Mesenteric fat pad (tissue), 1 donor: Measurements from ENCODE around the genes TRUB1 and CCDC172.

DNA sequence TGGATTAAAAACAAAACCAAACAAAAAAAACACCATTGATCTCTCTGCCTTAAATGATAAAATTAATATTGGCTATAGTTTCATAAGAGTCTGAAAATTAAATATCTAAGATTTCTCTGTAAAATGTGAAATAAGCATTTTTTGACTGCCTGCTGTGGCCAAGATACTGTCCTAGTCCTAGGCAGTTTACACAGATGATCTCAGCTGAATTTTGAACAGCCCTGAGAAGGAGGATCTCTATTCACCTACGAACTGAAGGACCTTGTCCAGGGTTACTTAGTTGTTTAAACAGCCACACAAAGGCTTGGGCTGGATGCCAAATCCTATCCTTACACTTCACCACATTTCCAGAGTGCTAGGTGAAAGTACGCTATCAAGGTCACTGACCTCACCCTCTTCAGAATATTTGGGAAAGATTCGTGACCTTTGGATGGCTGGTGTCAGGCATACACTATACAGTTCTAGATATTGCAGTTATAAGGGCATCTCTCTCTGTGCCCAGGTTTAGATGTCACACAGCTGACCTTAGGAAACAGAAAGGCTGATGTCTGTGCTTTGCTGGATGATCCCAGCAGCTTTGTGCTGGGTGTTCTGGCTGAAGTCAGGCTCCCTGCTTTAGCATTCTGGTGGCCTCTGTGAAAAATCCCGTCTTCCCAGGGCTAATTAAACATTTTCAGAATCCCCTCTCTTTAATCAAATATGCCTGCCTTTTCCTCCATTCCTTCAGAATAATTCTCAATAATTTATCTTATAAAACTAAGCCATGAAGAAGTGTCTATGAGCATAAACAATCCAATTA, 61.2 kb upstream of the ABLIM1 start:
- PRO-cap = no peak

- PRO-cap = no peak
These were observed 55.2 kb upstream of the FHIP2A start for GRCh38 chr10:114766301-114766834.

DNA sequence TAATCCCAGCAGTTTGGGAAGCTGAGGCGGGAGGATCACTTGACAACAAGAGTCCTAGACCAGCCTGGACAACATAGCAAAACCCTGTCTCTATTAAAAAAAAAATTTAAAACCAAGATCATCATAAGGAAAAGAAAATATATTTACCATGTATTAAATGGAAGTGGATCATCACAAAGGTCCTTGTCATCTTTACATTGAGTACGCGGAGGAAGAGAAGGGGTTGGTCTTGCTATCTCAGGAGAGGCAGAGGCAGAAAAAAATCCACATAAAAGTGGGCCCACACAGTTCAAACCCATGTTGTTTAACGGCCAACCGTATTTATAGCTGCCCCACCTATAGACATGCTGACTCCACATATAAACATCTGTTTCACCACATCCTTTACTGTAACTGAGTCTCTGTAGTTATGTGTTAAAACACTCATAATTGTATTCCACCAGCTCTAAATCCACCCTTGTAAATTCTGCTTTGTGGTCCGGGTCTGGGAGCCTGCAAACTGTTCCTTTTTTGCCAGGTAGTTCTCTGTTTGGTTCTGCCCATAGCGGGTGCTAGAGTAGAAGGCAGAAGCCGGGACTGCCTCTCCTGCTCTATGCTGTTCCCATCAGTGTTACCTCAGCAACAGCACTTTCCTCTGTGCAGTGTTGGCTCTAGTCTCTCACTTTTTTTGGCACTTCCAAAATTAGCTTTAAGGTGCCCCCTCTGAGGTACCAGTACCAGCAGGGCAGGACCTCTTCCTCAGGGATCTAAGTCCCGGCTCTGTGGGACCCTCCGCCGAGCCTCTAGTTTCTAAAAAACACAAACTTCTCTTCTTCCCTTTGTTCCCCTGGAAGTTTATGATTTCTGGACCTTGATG, 20.2 kb upstream of the FHIP2A start:
- PRO-cap = no peak

GRCh38 chr10:114824340-114824639, 2.7 kb downstream of the FHIP2A start:
- PRO-cap = no peak

- PRO-cap = no peak
These were observed 11.6 kb downstream of the FHIP2A start for GRCh38 chr10:114833063-114833600.

- PRO-cap = no peak
These were observed 34.8 kb upstream of the TRUB1 start for GRCh38 chr10:114903169-114903557.

DNA sequence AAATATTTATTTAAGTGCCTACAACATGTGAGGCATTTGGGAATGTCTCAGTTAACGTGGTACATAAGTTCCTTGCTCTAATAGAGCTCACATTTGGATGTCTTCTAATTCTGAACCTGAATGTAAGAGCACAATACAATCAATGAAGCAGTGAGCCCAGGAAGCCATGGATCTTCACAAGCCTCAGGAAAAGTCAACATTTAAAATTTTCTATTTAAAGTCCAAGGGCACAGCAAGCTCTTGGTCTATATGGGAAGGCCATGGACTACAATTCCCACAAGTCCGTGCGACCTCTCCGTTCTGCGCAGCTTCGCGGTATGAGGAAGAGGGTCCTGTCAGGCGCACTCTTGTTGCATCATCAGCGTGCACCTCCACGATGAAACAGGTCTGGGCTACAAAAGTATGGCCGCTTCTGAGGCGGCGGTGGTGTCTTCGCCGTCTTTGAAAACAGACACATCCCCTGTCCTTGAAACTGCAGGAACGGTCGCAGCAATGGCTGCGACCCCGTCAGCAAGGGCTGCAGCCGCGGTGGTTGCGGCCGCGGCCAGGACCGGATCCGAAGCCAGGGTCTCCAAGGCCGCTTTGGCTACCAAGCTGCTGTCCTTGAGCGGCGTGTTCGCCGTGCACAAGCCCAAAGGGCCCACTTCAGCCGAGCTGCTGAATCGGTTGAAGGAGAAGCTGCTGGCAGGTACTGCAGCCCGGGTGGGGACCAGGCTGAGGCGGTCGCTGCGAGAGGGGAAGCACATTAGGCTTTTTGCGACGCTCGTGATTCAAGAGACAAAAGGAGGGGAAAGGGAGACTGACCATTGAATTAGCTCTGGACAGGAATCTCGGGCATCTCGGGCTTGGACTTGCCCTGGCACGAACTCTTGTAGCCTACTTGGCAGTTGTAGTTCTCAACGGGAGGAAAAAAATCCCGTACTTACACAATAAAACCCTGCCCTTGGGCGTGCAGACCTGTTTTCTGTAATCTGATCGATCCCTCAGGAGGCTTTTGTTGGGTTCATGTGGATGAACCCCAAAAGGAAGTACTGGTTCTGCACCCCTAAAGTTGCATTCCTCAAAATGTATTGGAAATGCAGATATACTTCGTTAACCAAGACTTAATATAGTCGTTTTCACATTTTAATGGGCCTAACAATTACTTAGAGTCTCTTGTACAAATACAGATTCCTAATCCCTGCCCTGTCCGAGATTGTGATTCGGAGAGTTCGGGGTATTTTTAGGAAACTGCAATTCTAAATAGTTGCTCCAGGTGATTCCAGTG, at the start of gene TRUB1:
TSS of gene TRUB1 (plus strand) at position 344 of the 1,267 bp plus-strand sequence.
- PRO-cap = no peak

DNA sequence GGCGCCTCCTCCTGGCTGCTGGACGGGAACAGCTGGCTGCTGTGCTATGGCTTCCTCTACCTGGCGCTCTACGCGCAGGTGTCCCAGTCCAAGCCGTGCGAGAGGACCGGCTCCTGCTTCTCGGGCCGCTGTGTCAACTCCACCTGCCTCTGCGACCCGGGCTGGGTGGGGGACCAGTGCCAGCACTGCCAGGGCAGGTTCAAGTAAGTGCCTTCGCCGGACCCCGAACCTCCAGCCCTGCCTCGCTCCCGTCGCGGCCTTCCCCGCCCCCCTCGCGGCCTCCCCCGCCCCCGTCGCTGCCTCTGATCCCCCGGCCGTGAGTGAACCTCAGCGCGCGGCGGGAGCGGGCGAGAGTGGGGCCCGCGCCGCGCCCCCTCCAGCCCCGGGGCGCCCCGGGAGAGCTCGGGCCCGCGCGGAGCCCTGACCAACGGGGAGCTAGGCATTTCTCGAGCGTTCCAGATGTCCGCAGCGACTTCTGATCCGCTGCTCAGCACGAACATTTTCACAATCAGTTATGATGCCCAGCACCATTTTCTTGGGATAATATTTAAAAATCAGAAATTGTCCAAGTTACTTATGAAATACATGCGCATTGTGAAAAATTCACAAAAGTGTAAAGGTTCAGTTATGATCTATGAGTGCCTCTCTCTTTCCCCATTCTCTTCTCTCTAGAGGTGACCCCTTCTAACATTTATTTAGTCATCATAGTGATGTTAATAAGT, 837 bp downstream of the ATRNL1 start:
- PRO-cap = no peak

DNA sequence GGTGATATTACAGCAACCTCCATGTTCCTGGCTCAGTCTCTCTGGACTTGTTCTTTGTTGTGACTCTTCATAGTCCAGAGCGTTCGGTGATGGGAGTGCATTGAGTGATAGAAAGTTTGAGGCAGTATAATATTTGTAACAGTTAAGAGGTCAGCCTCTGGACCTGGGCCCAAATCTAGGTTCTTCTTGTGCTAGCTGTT, 252.3 kb downstream of the GFRA1 start:
- PRO-cap = no peak

GRCh38 chr10:116271837-116272488, 1.0 kb downstream of the GFRA1 start:
- PRO-cap = no peak

GRCh38 chr10:116324231-116324627, at the start of gene CCDC172:
Gene CCDC172 (plus strand): TSS chr10:116324448.
- PRO-cap = no peak

DNA sequence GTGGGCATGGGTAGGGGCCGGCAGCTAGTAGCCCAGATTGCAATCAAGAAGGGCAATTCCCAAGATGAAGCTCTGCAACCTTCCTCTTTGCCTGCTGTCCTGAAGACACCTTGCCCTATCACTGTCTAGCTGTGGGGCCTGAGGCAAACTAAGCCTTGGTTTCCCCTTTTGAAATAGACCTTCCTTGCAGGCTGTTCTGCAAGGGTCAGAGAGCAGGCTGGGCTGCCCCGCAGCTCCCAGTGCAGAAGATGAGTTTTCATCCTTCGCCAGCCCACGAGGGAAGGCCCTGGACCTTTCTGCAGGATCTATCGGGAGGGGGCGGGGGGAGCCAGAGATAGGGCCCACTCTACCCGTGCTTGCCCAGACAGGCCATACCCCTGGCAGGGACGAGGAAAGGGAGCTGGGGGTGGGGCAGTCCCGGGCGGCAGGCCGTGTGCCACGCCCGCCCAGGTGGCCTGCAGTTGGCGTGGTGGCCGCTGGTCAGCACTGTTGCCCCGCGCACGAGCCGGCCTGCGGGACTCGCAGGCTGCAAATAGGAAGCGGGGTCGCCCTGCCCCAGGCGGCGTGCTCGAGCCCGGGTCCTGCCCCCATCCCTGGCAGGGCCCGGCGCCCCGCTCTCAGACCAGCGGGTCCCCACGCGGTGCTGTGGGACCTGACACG, 36.5 kb downstream of the PNLIPRP1 start:
- PRO-cap = no peak

DNA sequence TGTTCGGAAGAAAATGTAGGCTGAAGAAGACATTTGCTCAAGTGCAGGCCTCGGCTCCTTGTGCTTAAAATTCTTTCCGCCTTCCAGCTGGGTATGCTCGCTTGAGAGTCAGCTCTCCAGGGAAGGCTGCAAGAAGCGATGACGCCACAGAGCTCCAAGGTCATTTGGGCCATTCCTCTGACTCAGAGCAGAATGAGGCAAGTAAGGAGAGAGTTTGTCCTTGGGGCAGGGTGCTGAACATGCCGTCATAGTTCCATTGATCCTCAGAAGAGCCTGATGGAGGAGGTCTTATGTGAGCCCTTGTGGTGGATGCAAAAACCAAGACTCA, 27.4 kb upstream of the HSPA12A start:
- PRO-cap = no peak

DNA sequence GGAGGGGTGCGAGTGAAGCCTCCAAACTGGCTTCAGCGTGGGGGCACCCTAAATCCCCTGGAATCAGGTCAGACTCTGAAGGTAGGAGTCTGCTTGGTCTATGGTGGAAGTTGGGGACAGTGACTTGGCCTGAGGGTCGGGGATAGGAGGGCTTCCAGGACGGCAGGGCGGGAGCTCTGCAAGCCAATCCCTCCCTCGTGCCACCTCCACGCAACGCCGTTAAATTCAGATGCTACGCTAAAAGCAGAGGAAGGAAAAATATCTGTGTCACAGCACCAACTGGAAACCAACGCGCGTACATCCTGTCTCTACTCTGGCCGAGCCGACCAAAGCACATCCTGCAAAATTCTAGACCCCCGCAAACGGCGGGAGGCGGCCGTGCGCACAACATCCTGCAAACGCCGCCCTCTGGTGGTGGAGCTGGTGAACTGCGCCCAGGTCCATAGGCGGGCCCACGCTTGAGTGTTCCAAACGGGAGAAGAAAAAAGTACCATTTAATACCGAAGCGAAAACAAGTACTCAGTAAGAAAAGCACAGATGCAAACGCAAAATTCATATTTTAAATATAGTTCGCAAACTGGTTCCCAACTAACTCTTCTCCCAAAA, 45.6 kb upstream of the HSPA12A start:
- PRO-cap = no peak

- PRO-cap = no peak
These were observed 387 bp upstream of the ENO4 start for GRCh38 chr10:116848881-116849342.

DNA sequence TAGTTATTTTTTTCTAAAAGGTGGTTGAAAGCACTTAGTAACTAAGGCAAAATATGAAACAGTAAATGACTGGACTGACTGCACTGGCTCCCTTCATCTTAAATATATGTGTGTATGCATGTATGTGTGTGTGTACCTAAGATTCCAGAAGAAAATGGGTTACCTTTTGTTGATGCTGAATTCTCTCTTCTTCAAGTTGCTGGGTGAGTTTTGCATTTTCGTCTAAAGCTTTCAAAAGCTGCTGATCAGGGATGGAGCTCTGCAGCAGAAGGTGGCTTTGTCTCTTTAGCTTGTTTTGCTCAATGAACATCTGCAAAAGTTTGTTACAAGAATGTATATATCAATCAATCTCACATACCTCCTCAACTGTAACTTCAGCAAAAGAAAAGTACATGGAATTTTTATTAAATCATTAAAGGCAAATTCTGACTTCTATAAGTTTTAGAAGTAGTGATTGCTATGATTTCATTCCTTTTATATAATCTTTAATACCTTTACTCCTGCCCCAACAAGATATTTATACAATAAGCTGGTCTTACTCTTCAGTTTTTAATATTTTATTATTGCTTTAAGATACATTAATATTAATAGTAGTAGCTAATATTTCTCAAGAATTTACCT, 64.6 kb downstream of the SHTN1 start:
- PRO-cap = no peak

DNA sequence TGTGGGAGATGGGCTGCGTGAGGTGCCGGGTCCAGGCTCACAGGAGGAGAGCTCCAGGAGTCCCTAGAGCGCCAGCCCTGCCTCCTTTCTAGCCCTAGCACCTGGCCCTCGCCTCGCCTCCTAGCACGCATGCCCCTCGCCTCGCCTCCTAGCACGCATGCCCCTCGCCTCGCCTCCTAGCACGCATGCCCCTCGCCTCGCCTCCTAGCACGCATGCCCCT, 11.8 kb downstream of the VAX1 start:
- PRO-cap = no peak

- PRO-cap = no peak
These were observed 56.7 kb downstream of the PDZD8 start for GRCh38 chr10:117318295-117319126.

DNA sequence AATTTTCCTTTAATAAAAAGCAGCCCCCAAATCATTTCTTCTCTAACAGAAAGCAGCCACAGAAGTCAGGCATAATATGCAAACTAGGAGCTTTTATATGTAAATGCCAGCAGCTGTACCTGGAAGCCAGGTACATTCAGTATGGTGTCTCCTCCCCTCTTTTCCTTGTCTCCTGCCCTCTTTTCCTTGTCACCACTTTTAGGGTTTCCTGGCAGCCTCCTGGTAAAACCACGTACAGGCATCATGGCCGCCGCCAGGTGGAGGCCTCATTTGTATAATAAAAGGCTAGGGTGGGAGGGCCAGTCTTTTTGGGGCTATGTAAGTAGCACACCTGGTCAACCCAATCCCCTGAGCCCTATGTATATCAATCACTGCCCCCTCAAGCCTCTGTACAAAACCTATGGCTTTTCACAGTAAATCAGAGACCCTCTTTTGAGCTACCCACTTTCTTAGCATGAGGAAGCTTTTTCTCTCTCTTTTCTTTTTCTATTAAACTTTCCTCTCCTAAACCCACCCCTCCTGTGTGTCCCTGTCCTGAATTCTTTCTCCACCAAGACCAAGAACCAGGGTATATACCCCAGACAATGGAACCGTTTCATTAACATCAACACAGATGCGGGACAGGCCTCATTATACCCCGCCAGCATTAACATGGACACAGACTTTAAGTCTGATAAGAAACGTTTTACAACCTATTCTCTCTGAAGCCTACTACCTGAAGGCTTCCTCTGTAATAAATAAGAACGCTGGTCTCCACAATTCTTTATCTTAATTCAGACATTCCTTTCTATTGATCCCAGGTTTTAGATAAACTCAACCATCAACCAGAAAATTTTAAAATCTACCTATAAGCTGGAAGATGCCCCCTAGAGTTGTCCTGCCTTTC, 28.4 kb downstream of the PDZD8 start:
- PRO-cap = no peak

GRCh38 chr10:117361235-117361950, 13.8 kb downstream of the PDZD8 start:
- PRO-cap = no peak